M059J (cell line): ENCODE measurements around a stretch of chr7.

DNA sequence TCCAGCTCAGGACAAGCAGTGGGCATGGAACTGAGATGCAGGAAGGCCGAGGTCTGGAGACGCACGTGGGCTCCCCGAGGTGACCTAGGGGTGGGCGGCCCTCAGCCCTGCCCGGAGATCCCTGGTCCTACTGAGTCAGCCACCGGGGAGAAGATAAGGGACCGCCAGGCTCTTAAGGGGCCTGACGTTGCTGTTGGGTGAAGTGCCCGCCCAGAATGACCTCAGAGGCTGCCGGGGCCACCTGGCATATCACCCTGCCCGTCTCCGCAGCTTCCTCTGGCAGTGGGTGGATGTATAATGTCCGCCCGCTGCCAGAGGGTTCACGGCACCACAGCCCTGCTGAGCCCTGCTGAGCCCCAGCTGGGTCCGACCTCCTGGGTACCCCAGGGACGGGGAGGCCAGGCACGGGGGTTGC is 8.8 kb upstream of the LFNG start:
- RAMPAGE, long total RNA, result no peak

DNA sequence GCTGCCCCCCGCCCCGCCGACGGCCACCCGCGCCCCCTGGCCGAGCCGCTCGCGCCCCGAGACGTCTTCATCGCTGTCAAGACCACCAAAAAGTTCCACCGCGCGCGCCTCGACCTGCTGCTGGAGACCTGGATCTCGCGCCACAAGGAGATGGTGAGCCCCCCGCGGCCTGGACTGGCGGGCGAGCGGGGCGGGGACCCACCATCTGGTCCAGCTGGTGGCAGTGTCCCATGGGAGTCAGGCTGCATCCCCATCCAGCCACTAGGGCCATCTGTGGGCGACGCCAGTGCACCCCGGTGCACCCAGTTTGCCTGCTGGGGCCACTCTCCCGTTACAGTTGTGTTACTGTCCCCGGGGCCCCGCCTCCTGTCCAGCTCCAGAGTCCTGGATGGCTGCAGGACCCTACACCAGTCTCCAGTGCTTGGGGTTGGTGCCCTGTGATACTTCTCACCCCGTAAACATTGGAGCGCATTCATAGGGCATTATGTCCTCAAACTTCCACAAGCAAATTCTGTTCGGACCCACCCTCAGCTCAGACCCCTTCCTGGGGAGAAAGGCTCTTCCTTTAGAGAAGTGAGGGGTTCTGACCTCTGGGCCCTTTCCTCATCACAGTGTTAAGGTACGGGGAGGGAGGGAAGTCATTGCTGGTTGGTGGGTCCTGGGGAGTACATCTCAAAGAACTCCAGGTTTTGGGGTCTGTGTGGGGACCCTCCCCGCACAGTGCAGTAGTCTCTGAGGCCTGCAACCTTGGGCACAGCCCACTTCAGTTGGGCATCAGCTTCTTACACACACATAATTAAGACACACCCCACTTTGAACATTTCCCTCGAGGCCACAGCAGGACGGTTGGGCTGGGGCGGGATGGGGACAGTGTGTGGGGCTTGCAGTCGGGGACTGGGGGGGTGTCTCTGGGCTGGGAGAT is 828 bp downstream of the LFNG start:
- RAMPAGE, long total RNA, result no peak

- RAMPAGE, long total RNA, result no peak
Observed at GRCh38 chr7:2523360-2523907, 3.9 kb downstream of the LFNG start.

DNA sequence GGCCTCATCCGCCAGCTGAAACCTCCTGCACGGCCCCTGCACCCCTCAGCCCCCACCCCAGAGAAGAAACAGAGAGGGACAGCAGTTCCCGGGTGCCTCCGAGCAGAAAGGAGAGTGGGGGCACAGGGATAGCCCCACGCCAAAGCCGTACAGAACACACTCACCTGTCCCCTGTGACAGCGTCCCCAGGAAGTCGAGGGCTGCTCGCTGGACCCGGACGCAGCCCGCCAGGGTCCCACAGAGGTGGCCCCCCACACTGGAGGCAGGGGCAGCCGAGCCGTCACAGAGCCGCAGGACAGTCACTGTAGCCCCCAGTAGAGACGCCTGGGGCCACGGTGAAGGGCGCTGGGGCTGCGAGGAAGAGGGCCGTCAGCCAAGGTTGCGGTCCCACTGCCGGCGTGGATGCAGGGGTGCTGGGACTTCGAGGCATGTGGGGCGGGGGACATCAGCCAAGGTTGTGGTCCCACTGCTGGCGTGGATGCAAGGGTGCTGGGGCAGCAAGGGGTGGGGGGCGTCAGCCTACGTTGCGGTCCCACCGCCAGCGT is 14.1 kb downstream of the BRAT1 start:
- RAMPAGE, long total RNA, result no peak

GRCh38 chr7:2638854-2639823 is 7.4 kb downstream of the TTYH3 start:
- RAMPAGE, long total RNA, result no peak

DNA sequence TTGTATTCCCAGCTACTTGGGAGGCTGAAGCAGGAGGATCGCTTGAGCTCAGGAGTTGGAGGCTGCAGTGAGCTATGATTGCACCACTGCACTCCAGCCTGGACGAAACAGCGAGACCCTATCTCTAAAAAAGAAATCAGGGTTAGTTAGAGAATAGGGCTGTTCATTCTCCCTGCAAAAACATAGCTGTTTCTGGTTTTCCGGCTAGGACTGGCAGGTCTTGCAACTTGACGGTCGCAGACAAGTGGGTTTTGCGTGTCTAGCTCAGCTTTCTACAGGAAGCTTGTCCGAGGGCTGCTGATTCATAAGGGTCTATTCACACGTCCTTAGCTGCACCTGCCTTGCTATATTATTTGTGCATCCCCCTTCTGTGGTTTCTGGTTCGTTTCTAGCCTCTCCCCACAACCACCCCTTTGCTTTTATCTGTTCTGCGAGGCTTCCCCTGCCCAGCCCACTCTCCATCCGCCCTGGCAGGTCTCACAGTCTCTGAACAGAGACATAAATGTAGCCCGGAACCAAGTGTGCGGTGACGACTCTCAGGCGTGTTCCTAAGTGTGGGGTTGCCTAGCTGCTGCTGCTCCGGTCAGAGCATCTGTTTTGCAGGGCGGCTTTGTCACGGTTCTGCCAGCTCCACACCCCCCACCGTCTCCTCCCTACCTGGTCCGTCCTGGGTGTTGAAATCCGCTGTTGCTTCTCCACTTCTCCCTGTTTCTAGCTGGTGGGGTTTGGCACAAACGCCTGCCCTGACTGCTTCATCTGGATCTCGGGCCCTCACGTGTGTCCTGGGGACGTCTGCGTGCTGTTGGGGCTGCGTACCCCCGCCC is 10.9 kb downstream of the AMZ1 start:
- RAMPAGE, long total RNA, result no peak

DNA sequence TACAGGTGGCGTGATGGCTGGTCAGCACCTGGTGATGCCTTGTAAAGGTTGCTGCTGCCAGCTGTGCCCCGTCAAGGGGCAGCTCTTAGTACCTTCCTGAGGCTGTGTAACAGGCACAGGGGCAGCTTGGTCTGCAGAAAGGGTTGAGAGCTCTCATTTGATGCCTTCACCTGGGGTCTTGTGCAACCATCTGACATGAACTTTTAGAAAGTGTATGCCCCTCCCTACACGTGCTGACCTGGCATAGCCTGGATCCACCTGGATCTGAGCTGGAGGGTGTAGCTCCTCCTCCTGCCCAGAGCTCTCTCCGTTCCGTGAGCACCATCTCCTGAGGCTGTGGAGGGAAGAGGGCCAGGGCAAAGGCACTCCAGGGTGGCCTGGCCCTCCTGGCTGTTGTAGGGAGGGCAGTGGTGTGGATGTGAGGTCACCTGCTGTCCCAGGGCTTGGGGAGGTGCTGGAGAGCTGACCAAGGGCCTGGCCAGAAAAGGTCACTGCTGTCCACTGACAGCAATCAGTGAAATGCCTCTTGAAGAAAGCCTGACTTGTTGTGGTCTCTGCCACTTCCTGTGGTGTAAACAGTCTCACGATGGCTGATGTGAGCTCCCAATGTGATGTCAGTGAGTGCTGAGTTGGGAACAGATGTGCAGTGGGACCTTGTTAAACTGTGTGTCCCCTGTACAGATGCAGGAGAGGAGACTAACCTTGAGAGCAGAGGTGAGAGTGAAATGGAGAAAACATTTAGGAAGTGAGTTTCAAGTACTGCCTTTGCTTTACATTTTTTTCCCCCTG is 23.0 kb downstream of the AMZ1 start:
- RAMPAGE, long total RNA, result no peak

DNA sequence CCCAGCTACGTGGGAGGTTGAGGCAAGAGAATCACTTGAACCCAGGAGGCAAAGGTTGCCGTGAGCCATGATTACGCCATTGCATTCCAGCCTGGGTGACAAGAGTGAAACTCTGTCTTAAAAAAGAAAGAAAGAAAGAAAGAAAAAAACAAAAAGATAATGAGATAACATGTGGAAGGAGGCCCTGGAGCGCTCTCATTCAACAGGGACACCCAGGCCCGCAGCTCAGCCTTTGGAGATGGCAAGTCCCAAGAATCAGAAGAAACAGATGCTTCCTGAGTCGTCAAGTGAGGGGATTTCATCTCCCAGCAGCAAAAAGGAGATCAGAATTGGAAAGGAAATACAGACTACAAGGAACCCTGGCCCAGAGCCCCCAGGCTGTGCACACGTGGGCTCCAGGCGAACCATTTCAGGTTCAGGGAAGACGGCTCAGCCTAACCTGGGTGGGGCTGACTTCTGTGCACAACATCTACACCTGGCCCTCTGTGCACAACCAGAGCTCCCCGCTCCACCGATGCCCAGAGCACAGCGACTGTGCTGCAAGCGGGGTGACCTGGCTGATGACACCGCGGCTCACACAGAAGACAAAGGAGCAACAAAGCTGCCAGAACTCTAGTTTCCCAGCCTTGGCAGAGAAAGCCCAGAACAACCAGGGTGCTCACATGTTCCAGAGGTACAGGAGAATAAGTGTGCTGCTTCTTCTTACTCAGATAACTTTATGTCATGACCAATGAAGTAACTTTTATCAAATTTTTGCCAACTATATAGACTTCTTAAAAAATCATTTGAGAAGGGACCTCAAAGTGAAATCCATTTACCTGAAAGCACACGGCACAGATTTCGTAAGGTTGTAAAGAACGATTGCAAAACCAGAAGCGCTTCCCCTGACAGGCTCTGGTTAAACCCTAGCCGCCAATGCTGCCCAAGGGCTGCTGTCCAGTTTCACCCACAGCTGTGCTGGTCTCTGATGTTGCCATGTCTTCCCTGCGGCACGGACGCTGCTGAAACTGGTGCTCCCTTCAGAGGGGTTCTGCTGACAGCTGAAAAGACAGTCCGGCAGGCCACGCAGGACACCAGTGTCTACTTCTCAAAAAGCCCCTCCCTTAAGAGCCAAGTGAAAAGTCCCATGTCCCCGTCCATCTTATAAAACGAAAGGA is 33.0 kb downstream of the GNA12 start:
- RAMPAGE, long total RNA, result no peak

GRCh38 chr7:2956706-2957226 is 86.9 kb downstream of the CARD11 start:
- RAMPAGE, long total RNA, result no peak

DNA sequence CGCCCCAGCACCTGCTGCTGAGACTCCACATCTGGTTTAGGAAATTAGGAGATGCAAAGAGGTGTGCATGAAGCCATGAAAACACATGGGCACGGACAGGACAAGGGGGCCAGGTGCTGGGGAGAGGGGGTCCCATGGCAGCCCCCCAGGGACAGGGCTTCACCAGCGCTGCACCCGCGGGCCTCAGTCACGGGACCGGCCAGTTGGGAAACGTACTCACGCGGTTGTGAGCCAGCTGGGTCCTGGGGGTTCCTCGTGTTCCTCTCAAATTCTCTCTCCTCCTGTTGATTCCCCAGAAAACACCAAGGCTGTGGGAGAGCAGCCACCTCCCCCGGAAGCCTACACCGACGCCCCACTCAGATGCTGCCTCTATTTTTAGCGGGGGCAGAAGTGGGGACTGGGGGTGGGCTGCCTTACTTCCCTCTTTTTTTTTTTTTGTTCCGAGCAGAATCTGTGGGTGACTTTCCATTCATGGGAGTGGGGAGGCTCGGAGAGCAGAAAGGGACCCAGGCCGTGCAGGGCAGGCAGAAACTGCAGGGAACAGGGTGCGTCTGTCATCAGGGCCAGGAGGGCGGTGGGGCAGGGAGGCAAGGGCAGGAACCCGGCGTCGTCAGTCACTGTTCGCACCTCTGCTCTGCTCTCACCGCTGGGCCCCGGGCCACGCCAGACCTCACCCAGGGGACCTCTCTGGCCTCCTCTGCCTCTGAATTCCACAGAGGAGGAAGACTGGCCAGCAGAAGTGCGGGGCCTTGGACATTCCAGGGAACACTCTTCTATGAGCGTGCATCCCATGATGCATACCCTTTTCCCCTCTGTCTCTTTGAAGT is 63.2 kb downstream of the CARD11 start:
- RAMPAGE, long total RNA, result no peak

- RAMPAGE, long total RNA, result no peak
Observed at GRCh38 chr7:3062798-3063724, 19.4 kb upstream of the CARD11 start.

GRCh38 chr7:3159079-3159392 is 115.4 kb upstream of the CARD11 start:
- RAMPAGE, long total RNA, result no peak

- RAMPAGE, long total RNA, result no peak
Observed at GRCh38 chr7:3282329-3282760, 18.7 kb upstream of the SDK1 start.

- RAMPAGE, long total RNA, result no peak
Observed at GRCh38 chr7:3380659-3381415, 79.8 kb downstream of the SDK1 start.

- RAMPAGE, long total RNA, result no peak
Observed at GRCh38 chr7:3450092-3450864, 149.2 kb downstream of the SDK1 start.

- RAMPAGE, long total RNA, result no peak
Observed at GRCh38 chr7:3481942-3482910, 181.2 kb downstream of the SDK1 start.

DNA sequence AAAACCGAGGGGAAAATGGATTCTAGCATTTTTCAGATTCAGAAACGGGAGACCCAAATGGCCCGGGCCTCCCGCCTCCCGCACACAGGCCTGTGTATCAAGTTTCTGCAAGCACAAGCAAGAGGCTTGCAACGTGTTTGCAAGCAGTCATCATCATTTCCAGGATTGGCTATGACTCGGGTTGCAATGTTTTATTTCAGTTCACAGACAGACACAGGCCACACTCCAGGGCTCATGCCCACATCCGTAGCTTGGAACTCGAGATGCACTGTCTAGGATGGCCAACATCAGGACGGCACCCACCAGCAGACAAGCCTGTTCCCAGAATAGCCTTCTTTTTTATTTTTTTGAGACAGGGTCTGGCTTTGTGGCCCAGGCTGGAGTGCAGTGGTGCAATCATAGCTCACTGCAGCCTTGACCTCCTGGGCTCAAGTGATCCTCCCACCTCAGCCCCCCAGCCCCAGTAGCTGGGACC is 68.2 kb upstream of the FOXK1 start:
- RAMPAGE, long total RNA, result no peak

- RAMPAGE, long total RNA, result no peak
Observed at GRCh38 chr7:4698862-4699455, 16.9 kb downstream of the FOXK1 start.

DNA sequence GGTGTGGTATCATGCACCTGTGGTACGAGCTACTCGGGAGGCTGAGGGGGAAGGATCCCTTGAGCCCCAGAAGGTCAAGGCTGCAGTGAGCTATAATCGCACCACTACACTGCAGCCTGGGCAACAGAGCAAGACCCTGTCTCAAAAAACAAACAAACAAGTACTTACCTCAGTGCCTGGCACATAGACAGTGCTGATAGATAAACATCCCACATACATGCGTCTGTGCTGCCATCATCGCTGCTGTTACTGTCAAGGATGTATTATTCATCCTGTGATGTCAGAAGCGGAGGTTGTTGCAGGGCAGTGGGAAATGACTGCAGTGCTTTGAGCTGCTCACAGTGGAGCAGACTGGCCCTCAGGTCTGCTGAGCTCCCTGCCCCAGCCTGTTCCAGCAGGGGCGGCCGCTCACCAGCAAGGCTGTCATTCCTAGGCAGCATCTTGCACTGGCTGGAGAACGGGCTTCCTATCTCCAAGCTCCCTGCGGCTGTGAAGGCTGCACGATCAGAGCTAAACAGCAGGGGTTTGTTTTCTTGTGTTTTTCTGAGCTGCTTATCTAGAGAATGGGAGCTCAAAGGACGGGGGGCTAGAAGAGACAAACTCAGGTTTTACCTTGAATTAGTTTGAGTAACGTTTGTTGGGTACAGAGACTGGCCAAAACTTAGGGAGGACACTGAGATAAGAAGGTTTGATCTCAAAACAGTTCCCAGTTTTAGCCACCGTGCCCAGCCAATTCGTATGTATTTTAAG is 18.8 kb downstream of the FOXK1 start:
- RAMPAGE, long total RNA, result no peak

DNA sequence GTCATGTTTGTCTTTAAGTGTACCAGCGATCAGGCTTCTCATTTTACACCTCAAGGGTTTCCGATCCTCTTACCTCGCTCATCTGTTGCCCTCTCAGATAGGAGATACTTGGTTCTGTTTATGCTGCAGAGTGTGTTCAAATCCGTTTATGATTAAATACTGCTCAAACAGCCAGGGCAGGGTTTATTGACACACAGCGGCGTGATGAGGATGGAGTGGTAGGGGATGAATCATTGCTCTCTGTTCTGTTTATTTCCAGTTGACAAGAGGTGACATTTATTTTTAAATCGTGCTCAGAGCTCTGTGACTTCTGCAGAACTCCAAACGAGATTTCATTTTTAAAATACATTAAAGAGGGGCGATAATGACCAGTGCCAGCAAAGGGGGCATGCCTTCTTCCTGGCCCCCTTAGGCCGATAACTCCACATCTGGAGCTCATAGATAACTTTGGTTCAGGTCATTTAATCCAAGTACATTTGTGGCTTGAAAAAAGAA is 30.6 kb downstream of the FOXK1 start:
- RAMPAGE, long total RNA, result no peak